Measurements from ENCODE around the genes IFNB1, IFNA7 and IFNA2.

DNA sequence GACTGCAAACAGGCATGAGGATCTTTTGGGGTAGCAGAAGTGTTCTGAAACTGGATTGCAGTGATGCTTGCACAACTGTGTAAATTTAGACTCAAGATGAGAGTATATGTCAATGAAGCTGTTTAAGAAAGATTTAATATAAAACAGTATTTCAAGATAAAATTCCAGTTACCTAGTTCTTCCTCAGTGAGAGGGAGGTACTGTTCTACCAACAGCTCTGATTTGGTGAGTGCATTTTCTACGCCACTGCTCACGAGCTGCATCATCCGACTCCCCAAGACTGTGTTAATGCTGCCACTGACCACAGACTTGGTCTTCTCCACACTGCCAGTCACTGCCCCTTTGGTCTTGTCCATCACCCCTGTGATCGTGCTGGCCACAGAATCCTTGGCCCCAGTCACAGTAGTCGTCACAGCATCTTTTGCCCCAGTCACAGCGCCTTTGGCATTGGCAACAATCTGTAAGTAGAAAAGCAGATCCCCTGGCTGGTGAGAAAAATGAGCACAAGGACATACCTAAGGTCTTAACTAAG is 6.5 kb downstream of the PLIN2 start:
- PRO-cap, 3 experiments: no peak in any of the 3 experiments
- RAMPAGE, long total RNA: no peak
- RRBS, 2 experiments: no CpG with 5 or more reads among the region's 6 CpGs

DNA sequence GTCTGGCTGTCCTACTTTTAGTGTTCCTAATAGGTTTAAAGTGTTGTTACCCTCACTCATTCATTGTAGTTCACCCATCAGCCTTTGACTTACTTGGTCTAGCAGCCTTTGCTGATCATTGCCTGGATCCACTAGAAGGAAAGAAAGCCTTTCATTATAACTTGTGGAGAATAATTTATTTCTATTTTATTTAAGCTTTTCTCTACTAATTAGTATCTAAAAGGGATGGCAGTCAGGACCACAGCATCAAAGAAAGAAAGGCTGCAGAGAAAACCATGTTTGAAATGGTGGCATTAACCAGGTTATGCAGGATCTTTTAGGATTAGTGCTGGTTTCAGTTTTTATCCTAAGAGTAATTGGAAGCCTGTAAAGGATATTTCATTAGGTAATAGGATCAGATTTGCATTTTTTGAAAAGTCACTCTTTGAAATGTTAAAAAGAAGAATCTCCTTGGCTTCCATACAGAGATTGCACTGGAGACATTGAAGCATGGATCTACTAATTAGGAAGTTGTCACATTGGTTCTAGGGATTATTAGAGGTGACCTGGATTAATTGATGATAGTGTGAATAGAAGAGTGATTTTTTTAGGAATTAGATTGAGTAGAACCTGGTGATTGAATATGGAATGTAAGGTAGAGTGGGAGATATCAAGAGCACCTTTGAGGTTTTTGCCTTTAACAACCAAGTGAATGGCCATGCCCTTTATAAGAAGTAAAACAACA is 59.2 kb downstream of the RPS6 start:
- PRO-cap, 3 experiments: no peak in any of the 3 experiments
- RAMPAGE, long total RNA: no peak

GRCh38 chr9:19787994-19788488 is 796 bp downstream of the SLC24A2 start:
- PRO-cap, 3 experiments: no peak in any of the 3 experiments
- RAMPAGE, long total RNA: no peak
- RRBS, 2 experiments: 3 to 4% methylated on average over 7 of the region's 26 CpGs

DNA sequence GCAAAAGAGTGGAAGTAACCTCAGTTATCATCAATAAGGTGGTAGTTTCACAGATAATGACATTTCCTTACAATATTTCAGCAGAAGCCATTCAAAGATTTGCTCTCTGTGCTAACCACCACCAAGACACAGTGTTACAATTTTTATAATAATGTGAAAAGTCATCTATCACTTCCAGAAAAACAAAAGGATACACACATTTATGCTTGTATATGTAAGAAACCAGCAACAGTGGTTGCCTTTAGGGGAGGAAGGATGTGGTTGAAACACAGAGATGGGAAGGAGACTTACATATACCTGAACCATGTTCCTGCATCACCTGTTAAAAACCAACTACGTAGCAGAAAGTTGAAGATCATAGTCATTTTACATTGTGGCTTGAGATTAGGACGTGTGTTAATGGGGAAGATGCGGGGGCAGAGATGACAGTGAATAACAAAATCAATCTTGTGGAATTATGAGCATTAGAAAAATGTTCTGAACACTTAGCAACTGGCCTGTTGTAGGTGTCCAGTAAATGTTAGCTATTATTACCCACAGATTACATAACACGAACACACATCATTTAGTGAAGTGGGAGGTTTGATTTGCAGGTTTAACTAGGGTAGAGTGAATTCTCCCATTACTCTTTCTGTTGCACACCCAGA is 307.3 kb downstream of the MLLT3 start:
- PRO-cap, 3 experiments: no peak in any of the 3 experiments
- RAMPAGE, long total RNA: no peak
- RRBS, 2 experiments: no CpG with 5 or more reads among the region's 4 CpGs

DNA sequence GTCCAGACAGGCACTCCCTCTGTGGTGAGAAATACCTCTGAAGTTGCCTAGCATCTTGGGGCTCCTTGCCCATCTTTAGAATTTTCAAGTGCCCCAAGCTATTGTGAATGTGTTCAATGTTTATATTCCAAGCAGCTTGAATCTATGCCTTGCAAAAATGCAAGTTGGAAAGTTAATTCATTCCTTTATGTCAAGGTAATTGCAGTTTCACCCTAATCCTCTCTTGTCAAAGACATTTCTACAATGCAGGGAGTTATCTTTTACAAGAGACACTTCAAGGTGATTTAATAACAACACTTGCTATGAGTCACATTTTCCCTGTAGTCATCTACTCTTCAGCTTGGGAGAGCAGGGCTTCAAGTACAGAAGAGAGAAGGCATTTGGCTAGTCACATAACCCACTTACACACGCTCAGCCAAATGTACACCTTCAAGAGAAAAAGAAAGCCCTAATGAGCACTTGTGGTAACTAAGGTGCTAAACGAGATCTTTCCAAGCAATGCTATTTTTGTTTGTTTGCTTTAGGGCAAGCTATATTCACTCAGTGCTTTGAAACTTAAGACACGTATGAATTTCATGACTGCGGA is 302.4 kb downstream of the MLLT3 start:
- PRO-cap, 3 experiments: no peak in any of the 3 experiments
- RAMPAGE, long total RNA: no peak
- RRBS, 2 experiments: no CpG with 5 or more reads among the region's 4 CpGs

DNA sequence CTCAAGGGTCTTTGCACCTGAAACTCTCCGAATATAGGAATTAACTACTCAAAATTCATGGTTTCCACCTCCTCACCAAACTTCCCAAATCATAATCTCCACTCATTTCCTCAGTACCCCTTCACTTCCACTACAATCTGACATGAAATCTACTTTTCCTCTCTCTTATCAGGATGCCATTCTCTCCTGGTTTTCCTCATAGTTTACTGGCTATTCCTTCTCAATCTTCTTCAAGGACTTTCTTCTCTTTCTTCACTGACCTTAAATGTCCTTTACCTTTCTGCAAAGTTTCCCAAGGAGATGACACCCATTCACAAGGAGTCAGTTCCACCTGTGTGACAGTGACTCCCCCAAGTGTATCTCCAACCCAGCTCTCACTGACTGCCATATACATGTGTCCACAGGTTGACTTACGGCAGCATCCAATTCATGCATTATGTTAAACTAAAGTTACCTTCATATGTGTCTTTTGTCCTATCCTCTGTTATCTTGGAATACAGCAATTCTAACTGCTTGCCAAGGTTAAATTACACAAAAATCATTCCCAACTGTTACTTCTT is 172.6 kb downstream of the MLLT3 start:
- PRO-cap, 3 experiments: no peak in any of the 3 experiments
- RAMPAGE, long total RNA: no peak
- RRBS, 2 experiments: no CpG with 5 or more reads among the region's 2 CpGs

DNA sequence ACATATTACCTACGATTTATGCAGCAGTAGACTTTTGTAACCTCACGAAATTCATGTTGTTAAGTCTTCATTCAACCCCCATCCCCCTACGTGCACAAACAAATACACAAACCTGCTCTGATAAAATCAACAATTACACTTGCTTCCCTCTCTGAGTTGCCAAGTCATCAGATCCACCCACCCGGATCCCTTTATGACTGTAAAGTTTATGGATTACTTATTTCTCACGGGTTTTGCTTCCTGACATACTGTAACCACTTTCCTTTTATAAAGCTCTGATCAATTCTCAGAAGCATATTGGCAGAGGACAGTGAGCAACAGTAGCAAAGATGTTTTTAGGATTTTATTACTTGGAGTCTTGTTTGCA is 70.5 kb downstream of the MLLT3 start:
- PRO-cap, 3 experiments: no peak in any of the 3 experiments
- RAMPAGE, long total RNA: no peak
- RRBS, 2 experiments: no CpG with 5 or more reads among the region's 5 CpGs

DNA sequence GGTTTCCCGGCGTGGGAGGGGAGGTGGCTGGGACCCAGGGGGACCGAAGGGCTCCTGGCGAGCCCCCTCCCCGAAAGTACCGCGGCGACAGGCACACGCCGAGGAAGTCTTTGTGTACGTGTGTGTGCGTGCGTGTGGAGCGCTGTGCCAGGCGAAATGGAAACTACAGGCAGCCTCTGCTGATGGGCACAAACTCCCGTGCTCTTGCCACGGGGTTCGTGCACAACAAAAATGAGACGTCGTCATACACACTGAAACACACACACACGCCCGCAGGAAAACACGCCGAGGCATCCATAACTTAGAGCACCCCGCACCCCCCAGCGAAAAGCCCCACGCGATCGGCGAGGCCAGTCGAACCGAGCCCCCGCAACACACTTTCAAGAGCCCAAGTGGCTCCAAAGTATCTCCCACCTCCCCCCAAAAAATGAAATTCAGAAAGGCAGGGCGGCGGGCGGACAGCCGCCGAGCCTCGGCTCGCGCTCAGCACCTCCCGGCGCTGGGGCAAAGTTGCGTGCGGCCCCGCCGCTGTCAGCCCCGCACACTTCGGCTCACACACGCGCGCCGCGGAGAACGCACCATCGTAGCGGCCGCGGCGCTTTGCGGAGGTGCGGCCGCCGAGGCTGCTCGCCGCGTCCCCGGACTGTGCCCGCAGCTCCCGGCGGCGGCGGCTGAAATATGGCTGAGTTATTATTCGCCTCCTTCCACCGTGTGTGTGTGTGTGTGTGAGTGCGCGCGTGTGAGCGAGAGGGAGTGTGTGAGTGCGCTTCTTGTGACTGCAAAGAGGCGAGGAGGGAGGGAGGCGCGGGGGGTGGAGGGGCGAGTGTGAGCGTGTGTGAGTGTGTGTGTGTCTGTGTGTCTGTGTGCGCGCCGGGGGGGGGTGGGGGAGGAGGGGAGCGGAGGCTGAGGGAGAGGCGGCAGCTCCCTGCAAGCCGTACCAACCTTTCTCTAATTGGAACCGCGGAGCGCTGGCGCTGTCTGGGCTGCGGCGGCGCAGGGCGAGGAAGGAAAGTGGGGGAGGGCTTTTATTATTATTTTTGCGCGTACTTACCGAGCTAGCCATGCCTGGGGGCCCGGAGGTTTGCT is 762 bp downstream of the MLLT3 start:
- PRO-cap, 3 experiments: peak in 3 of 3 experiments; most common plus-strand start position 888 of the sequence (in 1); most common minus-strand start position 647 of the sequence (in 2)
- RAMPAGE, long total RNA: no peak
- RRBS, 2 experiments: no CpG with 5 or more reads among the region's 103 CpGs

- PRO-cap, 3 experiments: peak in 1 of 3 experiments; most common plus-strand start chr9:20623542 (in 1)
- RAMPAGE, long total RNA: no peak
- RRBS, 2 experiments: 3 to 4% methylated on average over 8 of the region's 41 CpGs
These were observed 959 bp upstream of the MLLT3 start for GRCh38 chr9:20623041-20623875.

- PRO-cap, 3 experiments: no peak in any of the 3 experiments
- RAMPAGE, long total RNA: no peak
- RRBS, 2 experiments: no CpG with 5 or more reads among the region's 3 CpGs
These were observed 42.0 kb downstream of the FOCAD start for GRCh38 chr9:20726001-20726556.

DNA sequence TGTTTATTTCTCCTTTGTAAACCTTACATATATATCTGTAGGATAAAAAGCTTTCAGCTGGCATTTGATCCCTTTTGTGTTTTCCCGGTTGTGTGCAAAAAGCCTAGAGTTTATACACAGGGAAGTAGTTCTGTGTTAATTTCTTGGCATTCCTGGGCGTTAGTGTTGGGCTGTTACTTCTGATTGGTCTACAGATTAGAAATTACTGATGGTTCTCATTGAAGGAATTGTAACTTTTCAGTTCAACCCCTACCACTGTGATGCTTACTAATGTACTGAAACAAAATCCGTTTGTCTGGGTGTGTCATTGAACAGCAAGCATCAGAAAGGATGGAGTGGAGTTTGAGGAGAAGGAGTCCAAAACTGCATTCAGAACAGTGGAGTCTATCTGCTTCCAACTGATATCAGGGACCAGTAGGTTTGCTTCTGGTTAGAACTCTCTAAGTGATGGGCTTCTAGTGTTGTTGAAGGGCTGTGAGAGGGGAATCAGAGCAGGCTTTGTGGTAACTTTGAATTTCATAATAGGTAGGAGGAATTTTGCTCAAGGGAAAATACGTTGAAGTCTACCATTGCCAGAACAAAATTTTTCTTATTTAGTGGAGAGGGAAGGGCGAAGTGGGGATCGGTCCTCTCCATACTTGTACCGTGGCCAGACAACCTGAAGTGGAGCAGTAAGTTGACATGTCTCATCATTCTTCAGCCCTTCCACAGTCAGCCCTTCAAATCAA is 109.4 kb downstream of the FOCAD start:
- PRO-cap, 3 experiments: no peak in any of the 3 experiments
- RAMPAGE, long total RNA: no peak
- RRBS, 2 experiments: no CpG with 5 or more reads among the region's 7 CpGs

DNA sequence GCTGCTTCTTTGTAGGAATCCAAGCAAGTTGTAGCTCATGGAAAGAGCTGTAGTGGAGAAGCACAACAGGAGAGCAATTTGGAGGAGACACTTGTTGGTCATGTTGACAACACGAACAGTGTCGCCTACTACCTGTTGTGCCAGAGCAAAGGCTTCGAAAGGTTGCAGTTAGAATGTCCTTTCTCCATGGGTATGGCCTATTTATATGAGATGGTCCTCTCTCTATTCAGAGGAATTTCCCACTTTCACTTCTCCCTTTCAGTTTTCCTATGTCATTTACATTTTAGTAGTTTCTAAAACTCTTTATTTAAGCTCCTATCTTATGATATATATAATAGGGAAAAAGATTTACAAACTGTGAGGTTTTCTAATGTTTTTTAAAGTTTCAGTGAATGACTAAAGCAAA is at the start of gene IFNB1:
Gene IFNB1, minus strand, starts transcription at position 175 of the 406 bp plus-strand sequence.
- PRO-cap, 3 experiments: no peak in any of the 3 experiments
- RAMPAGE, long total RNA: no peak
- RRBS, 2 experiments: no CpG with 5 or more reads among the region's 3 CpGs

GRCh38 chr9:21202071-21202440 is at the start of gene IFNA7:
Gene IFNA7, minus strand, starts transcription at chr9:21202205.
- PRO-cap, 3 experiments: no peak in any of the 3 experiments
- RAMPAGE, long total RNA: no peak
- RRBS, 2 experiments: no CpG with 5 or more reads among the region's 4 CpGs

DNA sequence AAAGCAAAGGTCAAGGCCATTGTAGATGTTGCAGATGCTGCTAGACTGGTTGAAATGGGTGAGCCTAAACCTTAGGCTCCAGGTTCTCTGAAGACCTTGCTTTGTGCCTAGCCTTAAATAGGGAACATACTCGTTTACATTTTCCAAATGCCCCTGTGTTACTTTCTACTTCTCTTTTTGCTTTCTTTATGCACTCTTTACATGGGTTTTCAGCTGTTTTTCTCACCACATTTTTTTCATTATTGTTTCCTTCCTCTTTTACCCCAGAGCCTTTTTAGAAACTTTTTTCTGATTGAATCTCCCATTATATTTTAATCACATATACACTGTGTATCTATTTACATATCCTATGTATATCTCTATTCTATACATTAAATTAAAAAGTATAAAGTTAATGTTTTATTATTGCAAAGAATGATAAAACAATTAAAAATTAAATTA is at the start of gene IFNA2:
Gene IFNA2, minus strand, starts transcription at position 89 of the 441 bp plus-strand sequence.
- PRO-cap, 3 experiments: no peak in any of the 3 experiments
- RAMPAGE, long total RNA: no peak
- RRBS, 2 experiments: no CpG with 5 or more reads among the region's 1 CpG

DNA sequence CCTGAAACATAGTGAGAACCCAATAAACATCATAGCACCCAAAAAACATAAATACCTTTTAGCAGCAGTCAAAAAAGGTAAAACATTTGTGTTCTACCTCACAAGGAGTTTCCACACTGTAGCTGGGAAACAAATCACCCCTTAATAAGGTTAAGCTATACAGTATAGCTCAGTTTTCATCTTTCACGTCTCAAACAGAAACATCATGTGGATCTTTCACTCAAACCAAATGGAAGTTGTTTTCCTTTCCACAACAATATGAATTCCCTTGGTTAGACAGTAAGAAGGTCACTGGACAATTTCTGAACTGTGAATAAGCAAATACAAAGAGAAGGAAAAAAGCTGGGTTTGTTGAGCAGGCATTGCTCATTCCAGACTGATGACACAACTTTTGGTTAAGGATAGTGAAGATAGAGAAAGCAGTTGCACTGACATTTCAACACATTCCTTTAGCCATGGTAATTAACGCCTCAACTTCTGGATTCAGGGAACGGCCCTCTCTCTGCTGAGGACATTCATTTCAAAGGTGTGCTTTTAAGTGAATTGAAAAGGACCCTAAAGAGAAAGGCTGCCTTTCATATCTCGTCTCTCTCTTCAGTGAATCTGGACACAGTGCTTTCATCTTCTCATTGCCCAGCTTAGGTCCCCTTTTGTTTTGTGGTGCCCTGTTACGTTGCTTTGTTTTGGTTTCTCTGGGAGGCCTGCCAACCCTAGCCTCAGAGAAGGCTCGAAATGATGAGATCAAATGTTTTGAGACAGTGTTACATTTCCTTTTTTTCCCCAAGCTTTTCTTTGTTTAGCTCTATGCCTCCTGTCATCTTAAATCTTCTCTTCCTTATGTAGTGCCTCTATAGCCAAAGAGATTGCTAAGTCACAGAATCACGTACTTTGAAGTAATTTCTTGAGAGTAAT is 94.2 kb upstream of the IFNE start:
- PRO-cap, 3 experiments: no peak in any of the 3 experiments
- RAMPAGE, long total RNA: no peak
- RRBS, 2 experiments: no CpG with 5 or more reads among the region's 7 CpGs

GRCh38 chr9:21812200-21812868 is 9.9 kb downstream of the MTAP start:
- PRO-cap, 3 experiments: no peak in any of the 3 experiments
- RAMPAGE, long total RNA: no peak
- RRBS, 2 experiments: no CpG with 5 or more reads among the region's 3 CpGs

- PRO-cap, 3 experiments: no peak in any of the 3 experiments
- RAMPAGE, long total RNA: no peak
- RRBS, 2 experiments: 91 to 100% methylated on average over 3 to 4 of the region's 16 CpGs
These were observed 52.3 kb downstream of the MTAP start for GRCh38 chr9:21854417-21855477.

GRCh38 chr9:22041736-22042357 is 32.7 kb upstream of the CDKN2B start:
- PRO-cap, 3 experiments: no peak in any of the 3 experiments
- RAMPAGE, long total RNA: no peak
- RRBS, 2 experiments: no CpG with 5 or more reads among the region's 2 CpGs

DNA sequence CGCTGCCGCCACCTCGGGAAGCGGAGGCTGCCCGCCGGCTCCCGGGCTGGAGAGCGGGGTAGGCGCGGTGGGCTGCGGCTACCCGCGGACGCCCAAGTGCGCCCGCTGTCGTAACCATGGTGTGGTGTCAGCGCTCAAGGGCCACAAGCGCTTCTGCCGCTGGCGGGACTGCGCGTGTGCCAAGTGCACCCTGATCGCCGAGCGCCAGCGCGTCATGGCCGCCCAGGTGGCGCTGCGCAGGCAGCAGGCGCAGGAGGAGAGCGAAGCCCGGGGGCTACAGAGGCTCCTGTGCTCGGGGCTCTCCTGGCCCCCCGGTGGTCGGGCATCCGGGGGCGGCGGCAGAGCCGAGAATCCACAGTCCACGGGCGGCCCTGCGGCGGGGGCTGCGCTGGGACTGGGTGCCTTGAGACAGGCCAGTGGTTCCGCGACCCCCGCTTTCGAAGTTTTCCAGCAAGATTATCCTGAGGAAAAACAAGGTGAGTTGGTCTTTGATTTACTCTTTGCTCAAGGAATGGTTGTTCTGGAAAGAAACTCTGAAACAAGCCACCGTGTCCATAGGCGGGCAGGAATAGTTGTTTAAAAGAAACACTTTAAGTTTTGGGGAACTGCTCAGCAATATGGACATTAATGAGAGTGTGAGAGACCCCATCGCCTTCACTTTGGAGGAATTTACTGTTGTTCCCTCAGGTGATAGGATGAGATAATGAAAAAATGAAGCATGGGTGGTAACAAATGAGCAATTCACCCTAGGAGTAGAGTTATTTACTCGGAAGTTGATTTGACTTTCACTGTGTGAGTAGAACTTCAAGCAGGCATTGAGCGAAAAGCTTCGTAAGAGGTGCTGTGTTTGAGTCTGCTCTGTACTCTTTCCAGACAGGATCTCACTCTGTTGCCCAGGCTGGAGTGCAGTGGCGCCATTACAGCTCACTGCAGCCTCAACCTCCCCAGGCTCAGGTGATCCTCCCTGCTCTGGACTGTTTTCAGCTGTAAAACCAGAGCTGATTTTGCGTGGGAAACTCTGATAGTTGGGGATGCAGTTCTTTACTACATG is 958 bp downstream of the DMRTA1 start:
- PRO-cap, 3 experiments: no peak in any of the 3 experiments
- RAMPAGE, long total RNA: no peak
- RRBS, 2 experiments: 2% methylated on average over 3 of the region's 58 CpGs

DNA sequence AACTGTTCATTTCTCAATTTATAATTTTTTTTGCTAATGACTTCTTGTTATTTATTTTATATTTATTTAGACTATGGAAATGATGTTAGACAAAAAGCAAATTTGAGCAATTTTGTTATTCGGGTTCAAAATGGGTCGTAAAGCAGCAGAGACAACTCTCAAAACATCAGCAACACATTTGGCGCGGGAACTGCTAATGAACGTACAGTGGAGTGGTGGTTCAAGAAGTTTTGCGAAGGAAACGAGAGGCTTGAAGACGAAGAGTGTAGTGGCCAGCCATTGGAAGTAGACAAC is 374.0 kb downstream of the DMRTA1 start:
- PRO-cap, 3 experiments: no peak in any of the 3 experiments
- RAMPAGE, long total RNA: no peak
- RRBS, 2 experiments: no CpG with 5 or more reads among the region's 8 CpGs

Data from skeletal muscle tissue (tissue), 7 donors.